Trachea (tissue), 1 donor: ENCODE measurements around a stretch of chr15.

DNA sequence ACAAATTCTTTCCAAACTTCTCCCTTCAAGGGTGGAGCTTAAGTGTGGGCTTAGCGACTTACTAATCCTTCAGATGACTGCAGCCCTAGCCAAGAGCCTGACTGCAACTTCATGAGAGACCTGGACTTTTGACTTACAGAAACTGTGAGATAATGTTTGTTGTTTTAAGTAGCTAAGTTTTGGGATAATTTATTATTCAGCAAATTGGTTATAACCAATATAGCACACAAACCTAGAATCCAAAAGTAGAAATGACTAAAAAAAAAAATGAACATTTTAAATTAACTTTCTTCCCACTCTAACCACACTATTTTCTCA is 22.1 kb upstream of the ANXA2 start:
- PRO-cap, result no peak

DNA sequence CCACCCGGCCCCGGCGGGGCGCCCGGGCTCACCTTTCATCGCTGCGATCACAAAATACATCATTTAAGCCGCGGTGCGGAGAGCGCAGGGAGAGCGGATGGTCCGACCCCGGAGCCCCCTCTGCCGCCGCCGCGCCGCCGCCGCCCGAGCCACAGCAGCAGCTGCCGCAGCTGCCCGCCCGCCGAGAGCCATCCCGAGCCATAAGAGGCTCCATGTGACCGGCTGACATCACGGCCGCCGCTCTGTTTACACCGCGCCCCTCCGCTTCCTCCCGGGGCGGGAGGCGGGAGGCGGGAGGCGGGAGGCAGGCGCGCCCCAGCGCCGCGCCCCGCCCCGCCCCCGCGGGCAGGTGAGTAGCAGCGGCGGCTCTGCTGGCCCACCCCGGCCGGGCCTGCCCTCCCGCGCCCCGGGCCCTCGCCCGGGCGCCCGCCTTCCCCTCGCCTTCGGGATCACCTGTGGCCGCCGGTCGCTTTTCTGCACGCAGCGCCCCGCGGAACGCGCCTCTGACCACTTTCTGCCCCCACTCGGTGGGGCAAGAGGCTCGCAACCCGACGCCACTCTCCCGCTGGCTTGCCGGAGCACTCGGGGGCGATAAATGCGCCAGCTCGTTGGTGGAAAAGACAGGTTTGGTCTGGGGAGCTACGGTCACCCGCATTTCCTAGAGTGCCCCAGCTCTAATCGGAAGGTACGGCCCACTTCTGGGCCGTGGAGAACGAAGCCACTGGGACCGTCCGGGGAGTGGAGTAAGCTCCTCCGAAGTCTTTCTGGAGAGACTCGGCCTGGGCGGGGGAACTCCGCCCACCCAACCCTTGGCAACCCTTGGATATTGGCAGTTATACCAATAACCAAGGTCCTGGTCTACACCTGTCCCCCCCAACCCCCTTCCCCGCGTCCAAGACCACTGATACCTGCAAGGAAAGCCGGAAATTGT is 113.7 kb upstream of the ICE2 start:
- PRO-cap, result bidirectional peak, plus-strand start at position 348 of the sequence, minus-strand start at position 202 of the sequence; bidirectional peak, plus-strand start at position 623 of the sequence, minus-strand start at position 445 of the sequence

DNA sequence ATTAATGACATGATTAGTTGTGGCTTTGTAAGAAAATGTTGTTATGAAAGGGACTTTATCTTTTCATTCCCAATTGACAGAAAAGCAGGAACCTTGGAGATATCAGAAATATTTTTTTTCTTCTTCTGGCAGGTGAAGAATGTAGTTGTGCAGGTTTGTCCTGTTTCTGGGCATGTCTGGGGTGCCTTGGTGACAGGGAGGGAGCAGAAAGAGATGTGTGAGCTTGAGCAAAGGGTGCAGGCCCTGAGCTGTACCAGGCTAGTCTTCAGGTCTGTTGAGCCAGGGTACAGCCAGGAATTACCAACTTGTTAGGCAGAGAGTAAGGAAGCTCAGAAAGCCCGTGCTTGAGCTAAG is 310.6 kb downstream of the RORA start:
- PRO-cap, result no peak

DNA sequence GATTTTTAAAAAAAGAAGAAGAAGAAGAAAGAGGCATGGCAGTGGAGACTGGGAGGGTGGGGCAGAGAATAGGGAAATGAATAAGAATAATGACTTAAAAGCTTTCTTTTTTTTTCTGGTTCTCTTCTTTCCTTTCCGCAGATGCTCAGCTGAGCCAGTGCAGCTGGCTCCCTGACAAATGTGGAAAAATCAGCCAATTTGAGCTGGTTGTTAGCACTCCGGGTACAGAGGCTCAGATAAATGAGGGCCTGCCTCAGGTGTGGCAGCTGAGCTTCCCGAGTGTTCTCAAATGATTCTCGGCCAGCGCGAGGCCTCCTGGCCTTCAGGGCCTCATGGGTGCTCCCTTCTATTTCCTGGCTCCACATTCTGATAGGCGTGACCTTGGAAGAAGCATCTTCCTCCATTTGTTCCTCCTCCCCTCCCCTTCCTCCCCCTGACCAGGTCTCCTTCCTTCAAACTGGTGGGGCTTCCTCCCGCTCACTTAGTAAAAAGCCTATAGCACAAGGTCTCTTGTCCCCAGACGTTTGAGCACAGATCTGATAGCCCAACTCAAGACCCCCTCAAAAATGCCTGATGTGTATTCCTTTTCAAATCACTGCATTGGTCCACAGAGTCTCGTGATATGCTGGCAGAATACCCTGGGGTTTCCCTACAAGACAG is 233.9 kb downstream of the RORA start:
- PRO-cap, result no peak

- PRO-cap, result no peak
Measured at GRCh38 chr15:61020071-61020778, 208.9 kb downstream of the RORA start.

DNA sequence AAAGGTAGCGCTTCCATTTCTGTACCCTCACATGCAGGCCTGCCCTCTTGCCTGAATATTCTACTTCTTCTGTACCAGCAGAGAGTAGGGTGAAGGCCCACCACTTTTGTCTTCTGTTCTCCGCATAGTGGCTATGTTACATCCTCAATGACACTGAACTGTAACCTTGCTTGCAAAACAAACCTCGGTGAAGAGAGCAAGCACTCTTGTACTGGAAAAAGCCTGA is 151.4 kb downstream of the RORA start:
- PRO-cap, result no peak

- PRO-cap, result no peak
Measured at GRCh38 chr15:61155731-61156036, 73.4 kb downstream of the RORA start.

GRCh38 chr15:61171265-61171757 is 57.8 kb downstream of the RORA start:
- PRO-cap, result no peak

DNA sequence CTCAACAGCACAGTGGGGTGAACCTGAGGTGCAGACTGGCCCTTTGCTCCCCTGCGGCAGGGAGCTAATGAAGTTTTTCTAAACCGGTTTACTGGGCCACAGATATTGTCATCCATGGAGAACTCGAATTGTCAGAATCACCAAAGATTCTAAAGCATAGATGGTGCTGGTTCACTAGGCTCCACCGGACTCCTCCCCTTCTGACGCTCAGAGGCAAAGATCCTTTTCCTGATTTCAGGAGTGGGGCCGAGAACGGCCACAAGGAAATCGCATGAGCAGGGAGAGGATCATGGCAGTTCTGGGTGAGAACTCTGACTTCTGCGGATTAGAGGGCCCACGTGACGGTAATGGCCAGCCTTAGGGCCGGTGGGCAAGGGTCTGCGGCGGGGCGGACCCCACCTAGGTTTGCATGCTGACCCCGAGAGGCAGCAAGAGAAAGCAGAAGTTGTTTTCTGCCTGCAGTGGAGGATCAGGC is 39.8 kb upstream of the TLN2 start:
- PRO-cap, result no peak

GRCh38 chr15:62558998-62559330 is 168.6 kb downstream of the TLN2 start:
- PRO-cap, result no peak

DNA sequence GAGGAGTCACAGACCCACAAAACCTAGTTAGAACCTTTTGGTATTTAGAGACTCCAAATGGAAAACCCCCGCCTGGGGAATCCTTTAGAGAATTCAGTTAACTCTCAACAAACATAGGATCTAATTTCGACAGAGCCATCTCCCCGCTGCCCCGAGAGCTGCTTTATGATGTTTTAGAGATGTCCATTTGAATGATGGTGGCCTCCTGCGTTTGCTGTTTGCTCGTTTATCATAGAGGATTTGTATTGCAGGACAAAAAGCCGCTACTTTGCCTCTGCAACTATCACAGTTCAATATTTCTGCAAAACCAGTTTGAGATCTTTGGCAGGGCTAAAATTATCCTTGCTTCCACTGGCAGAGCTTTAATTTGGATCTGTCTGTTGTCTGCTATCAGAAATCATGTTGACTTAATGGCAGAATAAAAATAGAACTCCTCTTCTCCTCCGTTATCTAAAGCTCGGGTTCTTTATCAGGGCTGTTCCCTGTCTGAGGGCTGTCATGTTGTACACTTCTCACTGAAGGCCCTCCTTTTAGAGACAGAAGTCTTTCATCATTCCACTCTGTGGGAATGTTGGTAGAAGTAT is 226.4 kb upstream of the TPM1 start:
- PRO-cap, result no peak

DNA sequence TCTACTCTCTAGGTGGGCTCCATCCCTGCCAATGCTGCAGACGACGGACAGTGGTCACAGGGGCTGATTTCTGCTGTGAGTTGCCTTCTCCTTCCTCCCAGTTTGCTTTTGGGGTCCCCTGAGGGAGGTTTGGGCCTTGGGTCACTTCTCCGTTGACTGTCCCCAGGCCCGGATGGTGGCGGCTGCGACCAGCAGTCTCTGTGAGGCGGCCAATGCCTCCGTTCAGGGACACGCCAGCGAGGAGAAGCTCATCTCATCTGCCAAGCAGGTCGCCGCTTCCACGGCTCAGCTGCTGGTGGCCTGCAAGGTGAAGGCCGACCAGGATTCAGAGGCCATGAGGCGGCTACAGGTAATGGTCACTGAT is 206.8 kb upstream of the TPM1 start:
- PRO-cap, result no peak

- PRO-cap, result no peak
Measured at GRCh38 chr15:62853222-62853758, 189.3 kb upstream of the TPM1 start.

DNA sequence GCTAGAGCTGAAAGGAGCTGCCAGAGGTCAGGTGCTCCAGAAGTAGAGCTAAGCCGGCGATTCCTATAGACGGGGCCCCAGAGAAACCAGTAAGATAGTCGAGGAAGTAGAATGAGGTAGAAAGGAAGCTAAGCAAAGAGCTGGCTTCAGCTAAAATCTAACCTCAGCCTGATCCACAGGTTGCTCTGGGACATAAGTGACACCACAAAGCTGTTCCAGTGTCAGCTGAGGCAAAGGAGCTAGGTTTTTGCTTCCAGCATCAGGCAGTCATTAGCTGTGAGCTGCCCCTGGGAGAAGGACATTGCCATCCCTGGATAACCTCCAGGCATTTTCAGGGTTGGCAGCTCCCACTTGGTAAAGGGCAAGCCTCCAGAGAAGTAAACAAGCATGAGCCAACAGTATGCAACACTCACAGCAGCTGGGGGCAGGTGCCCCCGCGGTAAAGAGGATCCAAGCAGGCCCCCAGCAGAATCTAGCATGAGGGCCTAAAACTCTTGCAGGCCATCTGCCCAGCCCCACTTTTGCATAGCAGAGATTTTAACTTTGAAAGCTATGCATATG is 84.1 kb upstream of the TPM1 start:
- PRO-cap, result no peak

DNA sequence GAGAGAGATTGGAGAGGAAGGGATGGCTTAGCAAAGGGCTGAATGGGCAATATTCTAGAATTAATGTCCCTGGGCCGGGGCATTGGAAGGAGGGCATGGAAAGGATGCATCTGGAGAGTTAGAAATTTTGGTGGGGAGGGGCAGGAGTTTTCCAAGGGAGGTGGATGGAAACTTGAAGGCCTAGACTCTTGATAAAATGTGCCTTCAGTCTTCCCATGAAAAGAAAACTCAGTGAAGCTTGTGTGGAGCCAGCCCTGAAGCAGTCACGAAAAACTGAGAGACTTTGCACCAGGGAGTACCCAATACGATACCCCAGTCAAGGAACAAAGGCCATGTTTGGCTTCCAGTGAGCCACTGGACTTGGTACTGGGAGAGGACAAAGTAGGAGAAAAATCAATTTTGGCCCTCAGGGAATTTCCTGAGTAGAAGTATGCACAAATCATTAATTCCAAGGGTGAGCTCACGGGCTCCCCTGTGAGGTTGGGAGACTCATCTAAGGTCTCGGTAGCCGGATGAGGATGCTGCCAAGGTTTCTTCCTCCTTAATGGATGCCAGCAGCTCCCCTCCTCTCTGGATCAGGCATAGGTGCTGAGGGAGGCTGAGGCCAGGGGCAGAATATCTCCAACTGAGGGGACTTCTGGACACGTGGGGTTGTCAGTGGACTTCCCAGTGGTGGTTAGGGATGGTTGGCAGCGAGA is 31.3 kb upstream of the TPM1 start:
- PRO-cap, result no peak

DNA sequence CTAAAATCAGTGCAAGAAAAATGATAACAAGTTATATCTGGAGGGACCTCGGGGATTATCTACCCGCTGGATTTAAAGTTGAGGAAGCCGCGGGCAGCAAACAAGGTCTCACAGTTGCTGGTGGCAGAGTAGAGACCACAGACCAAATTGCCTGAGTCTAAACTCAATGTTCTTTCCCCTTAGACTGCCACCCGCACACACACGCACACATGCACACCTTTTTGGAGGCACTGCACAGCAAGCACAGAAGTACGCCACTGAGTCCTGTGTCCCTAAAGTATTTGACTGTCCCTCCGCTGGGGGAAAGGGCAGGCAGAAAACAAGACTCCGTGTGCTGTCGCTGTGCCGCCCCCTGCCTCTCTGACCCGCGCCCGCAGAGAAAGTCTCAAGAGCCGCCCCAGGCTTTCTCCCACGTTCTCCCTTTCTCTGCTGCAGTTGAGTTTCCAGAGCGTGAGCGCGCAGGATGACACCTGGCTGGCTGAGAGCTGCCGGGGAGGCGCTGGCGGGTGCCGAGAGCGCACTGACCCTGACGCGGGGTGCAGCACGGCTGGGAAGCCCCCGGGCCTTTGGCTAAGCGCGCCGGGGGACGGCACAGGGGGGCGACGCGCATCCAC is 733 bp upstream of the TPM1 start:
- PRO-cap, result no peak

GRCh38 chr15:63045243-63046137 is 2.9 kb downstream of the TPM1 start:
- PRO-cap, result no peak

DNA sequence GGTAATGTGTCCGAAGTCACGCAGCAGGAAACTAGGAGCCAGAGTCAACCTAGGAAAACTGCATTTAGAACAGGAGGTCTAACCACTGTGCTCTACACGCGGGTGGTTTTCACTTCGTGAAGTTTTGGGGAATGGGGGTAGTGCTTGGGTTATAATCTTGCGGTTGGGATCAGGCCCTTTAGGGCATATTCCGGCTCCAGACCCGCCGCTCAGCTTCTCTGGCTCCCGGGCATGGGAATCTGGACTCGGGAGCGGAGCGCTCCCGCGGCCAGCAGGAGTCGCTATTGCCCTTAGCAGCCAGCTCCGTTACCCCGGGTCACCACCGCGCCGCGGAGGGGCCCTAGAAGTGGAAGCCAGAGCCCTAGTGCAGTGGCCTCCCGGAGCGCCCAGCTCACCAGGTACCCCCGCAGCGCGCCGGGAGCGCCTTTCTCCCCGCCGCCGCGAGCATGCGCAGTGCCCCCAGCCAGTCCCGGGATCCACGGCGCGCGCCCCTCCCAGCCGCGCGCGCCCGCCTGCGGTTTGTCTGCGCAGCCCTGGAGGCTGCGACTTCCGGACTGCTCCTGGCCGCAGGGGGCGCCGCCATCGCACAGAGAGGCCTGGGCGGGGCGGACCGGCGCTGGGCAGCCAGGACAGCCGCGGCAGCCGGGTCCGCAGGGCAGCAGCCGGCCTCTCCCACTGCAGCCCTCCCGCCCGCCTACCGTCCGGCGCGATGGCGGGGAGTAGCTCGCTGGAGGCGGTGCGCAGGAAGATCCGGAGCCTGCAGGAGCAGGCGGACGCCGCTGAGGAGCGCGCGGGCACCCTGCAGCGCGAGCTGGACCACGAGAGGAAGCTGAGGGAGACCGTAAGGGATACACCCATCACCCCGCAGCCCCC is 5.6 kb downstream of the TPM1 start:
- PRO-cap, result bidirectional peak, plus-strand start at position 589 of the sequence, minus-strand start at position 448 of the sequence; bidirectional peak, plus-strand start outside the sequence, minus-strand start at position 820 of the sequence

- PRO-cap, result bidirectional peak, plus-strand start at chr15:63049012, minus-strand start at chr15:63048686
Measured at GRCh38 chr15:63048740-63049668, 6.5 kb downstream of the TPM1 start.

- PRO-cap, result no peak
Measured at GRCh38 chr15:63062095-63062957, 19.8 kb downstream of the TPM1 start.